Aortic smooth muscle cell (primary cell): ENCODE measurements around a stretch of chr20.

DNA sequence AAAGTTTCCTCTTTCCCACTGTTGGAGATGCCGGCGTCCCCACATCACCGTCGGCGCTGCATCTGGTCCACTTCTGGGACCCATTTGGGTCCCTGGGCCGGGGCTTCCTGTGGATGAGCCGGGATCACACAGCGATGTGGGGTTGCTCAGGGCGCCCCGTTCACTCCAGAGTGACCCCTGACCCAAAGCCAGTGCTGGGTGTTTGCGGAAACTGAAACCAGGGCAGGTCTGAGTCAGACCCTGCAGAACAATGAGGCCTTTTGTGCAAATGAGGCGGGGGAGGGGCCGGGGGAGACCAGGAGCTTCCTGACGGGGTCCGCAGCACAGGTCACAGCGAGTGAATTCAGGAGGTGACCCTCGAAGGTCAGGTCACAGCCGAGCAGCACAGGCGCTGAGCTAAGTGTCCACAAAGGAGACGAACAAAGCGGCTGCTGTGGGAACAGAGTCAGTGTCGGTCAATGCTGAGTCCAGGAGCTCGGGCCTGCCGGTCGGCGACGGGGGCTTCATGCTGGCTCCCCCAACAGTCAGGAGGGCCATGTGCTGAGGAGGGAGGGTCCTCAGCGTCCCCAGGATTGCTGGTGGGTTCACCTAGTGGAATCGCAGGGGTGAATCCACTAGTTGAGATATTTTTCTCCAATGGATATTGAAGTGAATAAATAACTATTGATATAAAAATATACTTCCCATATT lies 188.2 kb upstream of the SULF2 start:
- RRBS, result no CpG with 5 or more reads among the region's 29 CpGs

DNA sequence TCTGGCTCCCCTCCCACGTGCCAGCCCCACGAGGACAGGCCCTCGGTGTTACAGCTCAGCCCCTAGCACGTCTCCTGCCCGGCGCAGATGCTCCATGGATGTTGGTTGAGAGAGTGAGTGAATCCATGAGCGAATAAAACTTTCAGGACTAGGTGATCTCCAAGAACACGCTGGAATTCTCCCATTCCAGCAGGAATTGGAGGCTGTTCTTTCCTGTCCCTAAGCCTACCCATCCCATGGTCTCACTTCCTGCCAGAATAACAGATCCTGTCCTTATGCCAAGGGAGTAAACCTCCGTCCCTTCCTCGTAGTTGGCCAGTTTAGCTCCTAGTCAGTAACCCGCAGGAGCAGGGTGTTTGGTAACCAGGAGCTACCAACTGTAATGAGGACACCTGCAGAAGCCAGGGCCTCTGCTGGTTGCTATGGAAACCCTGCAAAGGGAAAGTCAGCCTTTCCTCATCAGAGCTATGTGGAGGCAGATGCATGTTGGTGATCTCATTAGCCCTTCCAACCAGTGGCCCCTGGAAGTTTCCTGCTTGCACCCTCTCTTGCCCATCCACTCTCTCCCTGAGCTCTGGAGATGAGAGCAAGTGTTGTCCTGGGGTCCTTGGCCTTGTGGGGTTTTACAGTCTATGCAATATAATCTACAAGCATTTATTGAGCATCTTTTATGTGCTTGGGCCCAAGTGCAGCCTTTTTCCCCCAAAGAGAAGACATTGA lies 368.2 kb upstream of the SULF2 start:
- RRBS, result no CpG with 5 or more reads among the region's 11 CpGs

DNA sequence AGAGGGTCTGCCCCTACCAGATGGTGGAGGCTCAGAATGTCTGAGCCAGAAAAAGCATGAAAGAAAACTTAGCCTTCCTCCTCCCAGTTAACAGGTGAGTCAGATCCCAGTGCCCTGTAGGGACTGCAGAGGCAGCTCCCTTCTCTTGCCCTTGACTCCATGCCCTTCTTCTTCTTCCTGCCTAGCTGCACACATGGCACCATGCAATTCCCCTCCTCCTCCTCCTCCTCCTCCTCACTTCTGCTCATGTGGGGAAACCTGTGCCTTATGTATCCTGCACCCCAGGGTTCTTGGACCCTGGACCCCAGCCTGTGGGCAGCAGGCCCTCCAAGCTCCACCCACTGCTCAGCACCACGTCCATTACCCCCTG lies 410.1 kb upstream of the SULF2 start:
- RRBS, result no CpG with 5 or more reads among the region's 1 CpG

GRCh38 chr20:48624893-48626026 lies 202.5 kb downstream of the PREX1 start:
- RRBS, result 67% methylated on average over 7 of the region's 39 CpGs

DNA sequence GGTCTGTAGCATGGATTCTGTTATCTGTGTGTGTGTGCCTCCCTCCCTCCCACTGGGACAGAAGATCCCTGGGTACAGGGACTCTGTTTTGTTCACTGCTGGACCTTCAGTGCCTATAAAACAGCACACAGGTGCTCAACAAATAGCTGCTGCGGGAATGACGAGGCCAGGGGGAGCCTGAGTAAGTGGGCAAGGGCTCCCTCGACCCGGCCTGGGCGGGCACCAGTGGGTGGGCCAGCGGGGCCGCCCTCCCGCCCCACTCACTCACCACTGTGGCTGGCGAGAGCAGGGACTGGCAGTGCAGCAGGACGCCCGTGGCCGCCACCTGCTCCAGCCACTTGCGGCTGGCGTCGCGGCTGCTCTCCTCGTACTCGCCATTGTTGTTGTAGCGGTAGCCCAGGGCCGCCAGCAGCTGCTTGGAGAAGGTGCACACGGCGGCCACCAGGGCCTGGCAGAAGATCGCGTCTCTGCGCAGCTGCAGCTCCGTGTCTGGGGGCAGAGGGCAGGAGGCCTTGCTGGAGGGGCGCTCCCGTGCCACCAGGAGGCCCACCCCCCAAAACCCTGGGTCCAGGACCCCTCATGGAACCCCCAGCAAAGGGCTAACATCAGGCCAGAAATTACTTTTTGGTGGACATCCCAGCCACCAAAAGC lies 191.5 kb downstream of the PREX1 start:
- RRBS, result no CpG with 5 or more reads among the region's 28 CpGs

- RRBS, result no CpG with 5 or more reads among the region's 9 CpGs
These were observed 167.8 kb downstream of the PREX1 start for GRCh38 chr20:48659770-48660533.

GRCh38 chr20:48680650-48681389 lies 147.0 kb downstream of the PREX1 start:
- RRBS, result no CpG with 5 or more reads among the region's 13 CpGs

GRCh38 chr20:48684234-48685083 lies 143.3 kb downstream of the PREX1 start:
- RRBS, result no CpG with 5 or more reads among the region's 21 CpGs

DNA sequence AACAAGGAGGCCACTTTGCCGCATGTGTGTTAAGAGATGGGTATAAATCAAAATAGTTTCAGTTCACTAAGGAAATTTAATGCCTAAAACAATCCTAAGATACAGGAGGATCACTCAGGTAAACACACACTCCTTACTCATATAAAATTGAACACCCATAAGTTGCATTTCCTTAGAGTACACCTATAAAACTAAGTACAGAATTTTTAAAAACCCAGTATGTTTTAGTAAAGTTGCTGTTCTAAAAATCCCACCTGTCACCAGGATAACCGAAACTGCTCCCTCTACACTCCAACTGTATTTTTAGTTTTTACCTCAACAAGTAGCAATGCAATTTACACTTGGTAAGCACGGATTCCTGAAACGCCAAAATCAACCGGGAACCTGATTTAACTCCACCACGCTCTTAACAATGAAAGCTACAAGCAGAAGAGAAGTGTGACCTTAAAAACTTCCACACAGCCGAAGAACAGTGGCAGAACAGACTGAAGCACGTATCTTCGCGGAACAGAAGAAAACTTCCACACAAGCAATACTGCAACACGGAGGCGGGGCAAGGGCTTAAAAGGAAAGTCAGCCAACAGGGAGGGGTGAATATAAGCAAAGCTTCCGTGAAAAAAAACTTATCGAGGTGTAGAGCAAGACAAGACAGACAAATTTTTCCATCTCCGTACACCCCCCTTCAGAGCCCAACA lies 1.6 kb downstream of the STAU1 start:
- RRBS, result no CpG with 5 or more reads among the region's 15 CpGs

DNA sequence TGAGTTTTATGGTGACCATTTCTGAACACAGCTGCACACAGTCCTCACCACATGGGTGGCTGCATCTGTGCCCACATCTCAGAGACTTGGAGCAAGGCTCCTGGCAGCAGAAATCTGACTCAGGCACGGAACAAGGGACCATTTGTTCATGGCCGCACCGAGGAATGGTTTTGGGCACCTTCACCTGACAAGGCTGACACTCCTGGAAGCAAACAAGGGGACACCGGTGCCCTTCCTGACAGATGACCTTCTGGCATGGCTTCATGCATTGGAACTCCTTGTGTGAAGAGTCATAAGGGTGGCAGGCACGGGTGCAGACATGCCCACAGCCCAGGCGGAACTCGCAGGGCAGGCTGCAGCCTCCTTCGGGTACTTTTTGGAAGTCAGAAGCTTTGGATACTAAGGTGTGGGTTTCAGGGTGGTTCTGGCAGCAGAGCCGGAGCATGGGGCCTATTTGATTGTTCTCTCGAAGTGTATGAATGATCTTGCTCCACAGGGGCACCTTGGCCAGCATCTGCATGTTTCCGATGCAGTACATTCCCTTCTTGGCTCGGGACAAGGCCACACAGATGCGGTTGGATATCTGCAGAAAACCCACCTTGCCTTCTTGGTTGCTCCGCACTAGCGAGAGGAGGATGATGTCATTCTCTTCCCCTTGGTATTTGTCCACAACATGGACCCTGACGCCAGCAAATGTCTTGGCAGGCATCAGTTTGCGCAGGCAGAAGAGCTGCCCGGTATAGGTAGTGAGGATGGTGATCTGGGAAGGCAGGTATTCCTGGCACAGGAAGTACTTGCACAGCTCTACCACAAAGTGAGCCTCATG lies 28.8 kb downstream of the ZNFX1 start:
- RRBS, result no CpG with 5 or more reads among the region's 18 CpGs

- RRBS, result no CpG with 5 or more reads among the region's 2 CpGs
These were observed 21.0 kb downstream of the ZNFX1 start for GRCh38 chr20:49256922-49257149.

- RRBS, result no CpG with 5 or more reads among the region's 10 CpGs
These were observed 2.4 kb upstream of the ZNFX1 start for GRCh38 chr20:49279941-49281041.

GRCh38 chr20:49282999-49283974 lies 5.4 kb upstream of the ZNFX1 start:
- RRBS, result no CpG with 5 or more reads among the region's 19 CpGs

GRCh38 chr20:49395094-49395850 lies 87.2 kb downstream of the KCNB1 start:
- RRBS, result no CpG with 5 or more reads among the region's 27 CpGs

DNA sequence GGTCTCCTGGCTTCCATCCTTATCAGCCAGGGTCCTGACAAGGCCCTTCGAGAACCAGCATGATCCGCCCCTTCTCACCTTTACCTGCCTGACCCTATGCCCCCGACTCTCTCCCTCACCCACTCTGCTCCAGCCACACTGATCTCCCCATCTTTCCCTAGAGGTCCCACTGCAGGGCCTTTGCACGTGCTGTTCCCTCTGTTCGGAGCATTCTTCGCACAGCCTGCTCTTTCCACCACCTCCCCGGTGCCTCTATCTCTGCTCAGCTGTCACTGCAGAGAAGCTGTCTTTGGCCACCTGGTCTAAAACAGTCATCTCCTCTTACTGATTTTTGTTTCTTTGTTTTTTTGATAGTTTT lies 1.5 kb upstream of the PTGIS start:
- RRBS, result no CpG with 5 or more reads among the region's 7 CpGs

GRCh38 chr20:49611069-49611463 lies 43.1 kb upstream of the PTGIS start:
- RRBS, result no CpG with 5 or more reads among the region's 36 CpGs

DNA sequence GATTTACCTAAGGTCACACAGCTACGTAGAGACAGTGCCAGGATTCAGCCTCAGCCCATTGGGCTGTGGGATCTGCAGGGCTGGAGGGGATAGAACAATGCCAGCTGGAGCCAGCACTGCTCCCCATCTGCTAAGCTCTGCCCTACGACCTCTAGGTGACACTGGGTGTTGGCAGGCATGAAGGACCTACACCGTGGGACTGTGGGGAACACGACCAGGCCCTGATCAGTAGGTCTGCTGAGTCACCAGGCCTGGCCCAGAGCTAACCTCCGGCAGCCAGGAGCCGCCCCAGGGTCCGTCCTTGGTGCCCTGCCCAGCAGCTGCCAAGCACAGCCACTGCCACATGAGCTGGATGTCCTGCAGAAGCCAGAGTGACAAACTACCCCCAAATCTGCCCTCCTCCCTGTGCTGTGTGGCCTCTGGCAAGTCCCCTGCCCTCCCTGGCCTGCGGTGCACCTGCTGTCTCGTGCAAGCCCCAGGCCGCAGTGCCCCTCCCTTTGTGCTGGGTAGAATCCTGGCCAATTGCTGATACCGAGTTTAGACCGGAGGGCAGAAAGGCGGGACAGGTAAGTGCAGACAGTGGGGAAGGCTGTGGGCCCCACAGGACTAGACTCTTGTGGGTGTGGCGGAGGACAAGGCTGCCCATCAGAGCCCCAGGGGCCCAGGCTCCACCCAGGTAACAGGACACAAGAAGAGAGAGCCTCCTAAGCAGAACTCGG lies 47.7 kb upstream of the PTGIS start:
- RRBS, result no CpG with 5 or more reads among the region's 15 CpGs

- RRBS, result no CpG with 5 or more reads among the region's 6 CpGs
These were observed 65.8 kb downstream of the B4GALT5 start for GRCh38 chr20:49647635-49648494.

DNA sequence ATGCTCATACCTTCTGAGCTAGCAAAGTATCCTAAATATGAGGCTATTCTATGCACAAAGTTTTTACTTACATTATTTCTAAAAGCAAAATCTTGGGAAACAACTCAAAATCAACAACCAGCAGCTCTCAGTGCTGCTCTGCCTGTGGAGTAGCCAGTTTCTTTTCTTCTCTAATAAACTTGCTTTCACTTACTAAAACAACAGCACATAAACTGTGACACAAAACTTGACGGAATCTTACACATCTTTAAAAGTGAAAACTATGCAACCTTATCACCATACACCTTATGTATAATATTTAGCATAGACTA lies 43.8 kb downstream of the B4GALT5 start:
- RRBS, result no CpG with 5 or more reads among the region's 1 CpG

DNA sequence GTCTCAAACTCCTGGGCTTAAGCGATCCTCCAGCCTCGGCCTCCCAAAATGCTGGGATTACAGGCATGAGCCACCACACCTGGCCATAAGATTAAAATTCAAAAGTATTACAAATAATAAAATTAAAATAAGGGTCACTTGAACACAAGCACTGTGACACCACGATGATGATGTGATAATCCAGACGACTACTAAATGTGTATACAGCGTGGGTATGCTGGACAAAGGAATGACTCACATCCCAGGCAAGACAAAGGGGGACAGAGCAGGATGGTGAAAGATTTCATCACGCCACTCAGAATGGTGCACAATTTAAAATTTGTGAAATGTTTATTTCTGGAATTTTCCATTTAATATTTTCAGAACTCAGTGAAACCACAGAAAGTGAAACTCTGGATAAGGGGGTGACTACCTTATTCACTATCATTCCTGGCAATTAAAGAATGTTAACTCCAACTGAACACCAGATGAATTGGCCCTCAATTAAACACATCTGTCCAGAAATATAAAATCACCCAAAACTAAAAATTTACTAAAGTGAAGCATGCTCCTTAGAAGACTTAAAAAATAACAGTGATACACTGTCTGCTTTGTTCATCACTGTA lies 13.1 kb downstream of the B4GALT5 start:
- RRBS, result no CpG with 5 or more reads among the region's 6 CpGs